ENCODE data around the gene RPS6KA4.

- PRO-cap, 3 experiments, result peak in 1 of 3 experiments; most common plus-strand start chr11:63909314 (in 1); most common minus-strand start chr11:63909208 (in 1)
- RAMPAGE, long total RNA, result no peak
These were observed 7.6 kb downstream of the RCOR2 start for GRCh38 chr11:63909146-63909902.

DNA sequence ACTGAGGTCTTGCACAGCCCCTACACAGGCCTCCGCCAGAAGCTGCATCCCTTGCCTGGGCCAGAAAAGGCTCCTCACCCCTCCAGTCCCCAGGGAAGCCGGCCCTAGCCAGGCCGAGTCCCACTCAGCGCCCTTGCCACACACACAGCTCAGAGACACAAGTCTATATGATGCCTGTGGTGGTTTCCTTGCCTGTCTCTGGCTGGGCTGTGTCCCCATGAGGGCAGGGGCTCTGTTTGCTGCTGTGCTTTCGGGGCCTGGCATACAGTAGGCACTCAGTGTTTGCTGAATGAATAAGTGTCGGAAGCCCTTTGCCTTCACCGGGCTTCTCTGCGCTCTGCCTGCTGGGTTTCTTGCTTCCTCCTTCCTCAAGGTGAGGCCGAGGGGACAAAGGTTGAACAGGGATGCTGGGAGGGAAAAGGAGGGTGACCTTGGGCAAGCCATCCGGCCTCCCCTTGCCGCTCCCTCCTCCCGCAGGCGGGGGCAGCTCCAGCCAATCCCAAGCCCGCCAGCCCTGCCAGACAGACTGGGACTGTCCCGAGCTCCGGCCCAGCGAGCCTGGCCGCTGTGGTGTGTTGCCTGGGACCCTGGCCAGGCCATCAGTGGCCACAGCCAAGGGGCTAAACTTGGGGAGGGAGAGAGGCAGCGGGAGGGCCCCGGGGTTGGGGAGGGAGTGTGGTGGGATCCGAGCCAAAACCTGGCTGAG is 3.1 kb upstream of the RCOR2 start:
- PRO-cap, 3 experiments, result peak in 1 of 3 experiments; most common minus-strand start position 470 of the sequence (in 1)
- RAMPAGE, long total RNA, result no peak

DNA sequence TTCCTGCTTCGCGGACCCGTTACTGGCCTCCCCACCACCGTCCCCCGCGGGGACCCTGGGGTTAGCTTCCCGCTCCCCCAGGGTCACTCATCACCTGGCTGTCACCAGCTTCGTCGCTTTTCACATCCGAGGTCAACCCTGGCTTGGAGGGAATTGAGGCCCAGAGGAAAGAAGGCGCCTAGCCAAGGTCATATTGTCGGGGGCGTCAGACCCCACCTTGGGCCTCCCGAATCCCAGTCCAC is 467 bp downstream of the NAA40 start:
- PRO-cap, 3 experiments, result no peak in any of the 3 experiments
- RAMPAGE, long total RNA, result no peak

DNA sequence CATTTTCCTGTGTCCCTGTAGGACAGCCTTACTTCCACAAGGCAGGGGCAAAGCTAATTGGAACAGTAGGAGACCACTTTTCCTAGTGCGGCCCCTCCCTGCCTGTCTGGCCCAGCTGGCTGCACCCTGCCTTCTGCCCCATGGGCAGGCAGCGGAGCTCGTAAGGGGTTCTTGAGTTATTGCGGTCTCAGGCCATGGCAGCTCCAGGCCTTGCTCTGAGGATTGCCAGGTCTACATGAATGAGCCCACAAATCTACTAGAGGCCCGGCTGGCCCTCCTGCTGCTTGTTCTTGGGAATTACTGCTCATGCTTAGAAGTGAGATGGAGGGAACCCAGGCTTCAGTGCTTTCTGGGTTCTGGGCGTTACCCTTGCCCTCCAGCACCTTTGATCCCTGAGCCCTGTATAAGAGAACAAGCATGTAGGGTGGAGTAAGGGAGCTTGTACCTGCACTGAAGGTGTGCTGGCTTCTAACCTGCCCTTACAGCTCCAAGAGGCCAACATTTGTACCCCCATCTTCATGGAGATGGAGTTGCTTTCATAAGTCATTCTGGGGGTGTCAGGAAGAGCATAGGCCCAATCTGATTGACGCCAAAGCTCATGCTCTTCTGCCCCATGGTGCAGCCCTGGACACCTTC is 4.0 kb downstream of the NAA40 start:
- PRO-cap, 3 experiments, result no peak in any of the 3 experiments
- RAMPAGE, long total RNA, result no peak

- PRO-cap, 3 experiments, result no peak in any of the 3 experiments
- RAMPAGE, long total RNA, result no peak
These were observed 855 bp downstream of the STIP1 start for GRCh38 chr11:64186450-64187601.

- PRO-cap, 3 experiments, result no peak in any of the 3 experiments
- RAMPAGE, long total RNA, result no peak
These were observed 633 bp upstream of the VEGFB start for GRCh38 chr11:64233759-64234143.

GRCh38 chr11:64250700-64251247 is 556 bp upstream of the PLCB3 start:
- PRO-cap, 3 experiments, result no peak in any of the 3 experiments
- RAMPAGE, long total RNA, result no peak

- PRO-cap, 3 experiments, result no peak in any of the 3 experiments
- RAMPAGE, long total RNA, result no peak
These were observed 4.0 kb downstream of the PLCB3 start for GRCh38 chr11:64255150-64255925.

DNA sequence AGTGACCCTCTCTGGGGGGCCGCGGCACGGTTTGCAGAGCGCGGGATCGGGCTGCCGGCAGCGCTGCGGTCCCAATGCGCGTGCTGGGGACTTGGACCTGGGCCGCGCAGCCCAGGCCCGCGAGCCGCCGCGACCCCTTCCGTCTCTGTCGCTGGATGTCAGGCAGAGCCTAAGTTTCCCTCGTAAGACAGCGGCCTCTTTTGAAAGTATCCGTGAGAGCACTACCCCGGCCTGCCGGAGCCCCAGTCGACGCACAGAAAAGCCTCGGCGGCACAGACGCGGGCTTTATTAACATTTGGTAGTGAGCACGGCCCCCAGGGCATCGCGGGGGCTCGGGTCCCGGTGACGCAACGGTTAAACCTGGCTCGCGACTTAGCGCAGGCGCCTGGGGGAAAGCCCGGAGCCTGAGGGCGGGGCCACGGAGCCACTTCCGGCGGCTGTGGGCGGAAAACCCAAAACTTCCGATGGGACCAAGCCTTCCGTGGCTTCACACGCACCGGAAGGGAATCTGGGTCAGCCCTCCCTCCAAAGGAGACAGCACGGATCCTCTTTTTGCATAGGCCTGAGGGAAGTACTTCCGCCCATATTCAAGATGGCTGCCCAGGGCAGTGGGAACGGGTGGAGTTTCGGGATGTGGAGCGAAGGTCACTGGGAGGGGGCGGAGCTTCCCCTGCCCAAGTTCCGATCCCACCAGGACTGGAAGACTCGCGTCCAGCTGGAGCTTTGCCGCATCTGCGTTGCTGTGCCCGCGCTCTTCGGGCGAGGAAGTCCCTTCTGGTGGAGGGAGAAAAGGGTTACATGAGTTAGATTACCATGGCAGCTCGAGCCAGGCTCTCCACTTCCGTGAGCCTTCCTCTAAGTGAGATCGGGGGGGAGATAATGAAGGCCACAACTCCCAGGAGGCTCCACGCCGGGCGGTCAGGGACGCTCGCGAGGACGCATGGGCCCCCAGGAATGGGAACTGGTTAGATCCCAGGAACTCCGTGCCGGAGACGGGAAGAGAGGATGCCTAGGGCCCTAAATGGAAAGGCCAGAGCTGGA is 14.6 kb downstream of the BAD start:
- PRO-cap, 3 experiments, result peak in 3 of 3 experiments; most common plus-strand start position 666 of the sequence (in 2); most common minus-strand start position 147 of the sequence (in 3)
- RAMPAGE, long total RNA, result no peak

DNA sequence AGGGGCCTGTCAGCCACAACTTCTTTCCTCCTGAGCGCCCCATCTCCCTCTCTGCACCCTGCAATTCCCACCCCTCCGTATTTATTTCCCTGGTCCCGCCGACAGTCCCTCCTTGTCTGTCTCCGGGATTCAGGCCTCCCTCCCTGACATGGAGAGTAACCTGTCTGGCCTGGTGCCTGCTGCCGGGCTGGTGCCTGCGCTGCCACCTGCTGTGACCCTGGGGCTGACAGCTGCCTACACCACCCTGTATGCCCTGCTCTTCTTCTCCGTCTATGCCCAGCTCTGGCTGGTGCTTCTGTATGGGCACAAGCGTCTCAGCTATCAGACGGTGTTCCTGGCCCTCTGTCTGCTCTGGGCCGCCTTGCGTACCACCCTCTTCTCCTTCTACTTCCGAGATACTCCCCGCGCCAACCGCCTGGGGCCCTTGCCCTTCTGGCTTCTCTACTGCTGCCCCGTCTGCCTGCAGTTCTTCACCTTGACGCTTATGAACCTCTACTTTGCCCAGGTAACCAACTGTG is 788 bp downstream of the GPR137 start:
- PRO-cap, 3 experiments, result no peak in any of the 3 experiments
- RAMPAGE, long total RNA, result no peak

DNA sequence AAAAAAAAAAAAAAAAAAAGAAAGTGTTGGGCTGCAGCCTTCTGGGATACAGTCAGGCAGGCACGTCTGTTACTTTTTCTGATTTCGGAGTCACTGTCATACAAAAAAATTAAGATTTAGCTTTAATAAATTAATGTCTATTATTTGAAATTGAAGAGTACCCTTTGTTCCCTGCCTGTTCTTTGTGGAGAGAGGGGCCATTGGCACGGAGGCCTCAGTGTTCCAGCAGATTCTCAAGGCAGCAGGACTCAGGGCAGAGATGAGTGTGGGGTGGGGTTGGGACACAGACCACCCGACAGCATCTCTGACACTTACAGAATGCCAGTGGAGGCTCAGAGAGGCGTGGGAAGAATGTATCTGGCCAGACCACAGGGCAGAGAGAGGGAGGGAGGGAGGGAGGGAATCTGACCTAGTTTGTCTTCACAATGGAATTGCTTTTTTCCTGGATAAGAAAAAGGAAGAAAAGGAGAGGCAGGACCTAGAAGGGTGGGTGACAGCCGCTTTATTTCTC is 3.5 kb downstream of the KCNK4 start:
- PRO-cap, 3 experiments, result peak in 1 of 3 experiments; most common plus-strand start position 452 of the sequence (in 1); most common minus-strand start position 320 of the sequence (in 1)
- RAMPAGE, long total RNA, result no peak

- PRO-cap, 3 experiments, result peak in 3 of 3 experiments; most common plus-strand start chr11:64304570 (in 3); most common minus-strand start chr11:64304452 (in 1)
- RAMPAGE, long total RNA, result no peak
These were observed 1.2 kb upstream of the ESRRA start for GRCh38 chr11:64303945-64304666.

GRCh38 chr11:64306974-64307594 is 1.8 kb downstream of the ESRRA start:
- PRO-cap, 3 experiments, result no peak in any of the 3 experiments
- RAMPAGE, long total RNA, result no peak

GRCh38 chr11:64323613-64324339 is 5.9 kb downstream of the PRDX5 start:
- PRO-cap, 3 experiments, result no peak in any of the 3 experiments
- RAMPAGE, long total RNA, result no peak

DNA sequence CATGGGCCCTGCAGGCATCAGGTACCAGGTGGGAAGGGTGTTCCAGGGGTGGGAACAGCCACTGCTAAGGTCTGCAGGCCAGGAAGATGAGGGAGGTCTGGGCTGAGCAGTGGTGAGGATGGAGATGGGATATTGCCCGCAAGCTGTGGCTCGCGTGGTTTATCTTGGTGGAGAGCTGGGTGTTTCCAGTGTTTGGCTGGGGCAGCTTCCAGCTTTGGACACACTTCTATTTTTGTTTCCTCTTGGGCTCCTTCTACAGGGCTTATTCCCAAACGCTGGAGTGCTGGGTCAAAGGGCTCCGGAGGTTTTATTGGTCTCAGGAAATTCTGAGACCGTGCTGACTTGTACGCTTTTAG is 10.7 kb upstream of the CCDC88B start:
- PRO-cap, 3 experiments, result no peak in any of the 3 experiments
- RAMPAGE, long total RNA, result no peak

GRCh38 chr11:64358576-64359449 is at the start of gene RPS6KA4:
Gene RPS6KA4, plus strand, starts transcription at chr11:64359162.
- PRO-cap, 3 experiments, result peak in 3 of 3 experiments; most common plus-strand start chr11:64359151 (in 2); most common minus-strand start chr11:64359085 (in 2)
- RAMPAGE, long total RNA, result no peak

GRCh38 chr11:64500138-64500995 is 55.4 kb upstream of the SLC22A11 start:
- PRO-cap, 3 experiments, result no peak in any of the 3 experiments
- RAMPAGE, long total RNA, result no peak

DNA sequence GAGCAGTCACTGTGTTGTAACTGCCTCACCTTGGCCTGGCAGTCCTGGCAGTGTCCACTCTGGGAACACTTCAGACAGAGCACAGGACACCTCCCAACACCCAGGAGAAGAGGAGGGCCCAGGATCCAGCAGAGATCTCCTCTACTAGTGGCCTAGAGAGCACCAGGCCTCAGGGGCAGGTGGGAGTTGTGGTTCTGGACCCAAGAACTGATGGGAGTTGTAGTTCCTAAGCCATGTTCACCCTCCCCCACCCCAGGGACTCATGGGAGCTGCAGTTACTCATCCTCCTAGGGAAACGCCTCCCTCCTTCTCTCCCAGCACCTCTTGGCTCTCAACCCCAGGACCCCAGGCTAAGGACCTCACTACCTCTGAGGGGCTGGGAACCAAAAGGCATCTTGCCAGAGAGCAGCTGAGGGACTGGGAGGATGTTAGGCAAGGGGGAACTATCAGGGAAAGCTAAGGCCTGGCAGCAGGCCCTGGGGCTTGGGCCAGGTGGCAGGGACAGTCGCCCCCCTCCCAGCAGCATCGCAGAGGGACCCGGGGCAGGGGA is 28.8 kb downstream of the SLC22A12 start:
- PRO-cap, 3 experiments, result no peak in any of the 3 experiments
- RAMPAGE, long total RNA, result no peak

- PRO-cap, 3 experiments, result no peak in any of the 3 experiments
- RAMPAGE, long total RNA, result no peak
These were observed 4.3 kb upstream of the SF1 start for GRCh38 chr11:64782661-64782926.

- PRO-cap, 3 experiments, result no peak in any of the 3 experiments
- RAMPAGE, long total RNA, result no peak
These were observed 3.5 kb downstream of the MAP4K2 start for GRCh38 chr11:64799316-64800156.

Measured in cerebellum (tissue), 5 donors.